ENCODE data around the gene B3GNT6.

GRCh38 chr11:75719575-75720089 lies 2.0 kb downstream of the MOGAT2 start:
- PRO-cap, result no peak

DNA sequence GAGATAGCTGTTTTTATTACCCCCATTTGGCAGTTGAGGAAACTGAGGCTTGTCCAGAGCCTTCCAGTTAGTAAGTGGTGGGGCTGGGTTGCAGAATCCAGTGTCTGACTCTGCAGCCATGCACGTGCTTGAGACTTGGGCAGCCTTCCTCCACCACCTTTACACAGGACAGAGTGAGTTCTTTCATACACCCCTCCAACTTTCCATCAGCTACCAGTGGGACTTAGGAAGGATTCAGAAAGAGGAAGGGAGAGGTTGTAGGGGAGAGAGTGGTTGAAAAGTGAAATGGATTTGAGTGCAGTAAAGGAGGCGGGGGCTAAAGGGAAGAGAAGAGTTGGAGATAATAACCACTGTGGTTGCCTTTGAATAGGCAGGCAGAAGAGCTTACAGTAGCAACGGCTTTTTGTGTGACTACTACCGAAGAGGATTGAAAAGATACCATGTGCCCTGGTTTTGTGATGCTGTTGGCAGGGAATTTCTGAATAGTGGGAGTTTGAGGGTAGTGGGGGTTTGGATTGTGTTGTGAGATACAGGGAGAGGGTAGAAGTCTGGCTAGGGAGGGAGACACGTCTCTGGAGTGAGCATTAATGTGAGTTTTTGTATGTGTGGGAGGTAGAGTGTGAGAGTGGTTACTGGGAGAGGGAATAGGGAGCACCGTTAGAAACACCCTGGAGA lies 1.7 kb downstream of the UVRAG start:
- PRO-cap, result no peak

GRCh38 chr11:75822290-75822902 lies 7.4 kb downstream of the UVRAG start:
- PRO-cap, result no peak

- PRO-cap, result no peak
These were observed 11.4 kb downstream of the UVRAG start for GRCh38 chr11:75826426-75826773.

- PRO-cap, result no peak
These were observed 67.2 kb downstream of the WNT11 start for GRCh38 chr11:76139099-76139406.

- PRO-cap, result no peak
These were observed 65.3 kb downstream of the WNT11 start for GRCh38 chr11:76140998-76141400.

DNA sequence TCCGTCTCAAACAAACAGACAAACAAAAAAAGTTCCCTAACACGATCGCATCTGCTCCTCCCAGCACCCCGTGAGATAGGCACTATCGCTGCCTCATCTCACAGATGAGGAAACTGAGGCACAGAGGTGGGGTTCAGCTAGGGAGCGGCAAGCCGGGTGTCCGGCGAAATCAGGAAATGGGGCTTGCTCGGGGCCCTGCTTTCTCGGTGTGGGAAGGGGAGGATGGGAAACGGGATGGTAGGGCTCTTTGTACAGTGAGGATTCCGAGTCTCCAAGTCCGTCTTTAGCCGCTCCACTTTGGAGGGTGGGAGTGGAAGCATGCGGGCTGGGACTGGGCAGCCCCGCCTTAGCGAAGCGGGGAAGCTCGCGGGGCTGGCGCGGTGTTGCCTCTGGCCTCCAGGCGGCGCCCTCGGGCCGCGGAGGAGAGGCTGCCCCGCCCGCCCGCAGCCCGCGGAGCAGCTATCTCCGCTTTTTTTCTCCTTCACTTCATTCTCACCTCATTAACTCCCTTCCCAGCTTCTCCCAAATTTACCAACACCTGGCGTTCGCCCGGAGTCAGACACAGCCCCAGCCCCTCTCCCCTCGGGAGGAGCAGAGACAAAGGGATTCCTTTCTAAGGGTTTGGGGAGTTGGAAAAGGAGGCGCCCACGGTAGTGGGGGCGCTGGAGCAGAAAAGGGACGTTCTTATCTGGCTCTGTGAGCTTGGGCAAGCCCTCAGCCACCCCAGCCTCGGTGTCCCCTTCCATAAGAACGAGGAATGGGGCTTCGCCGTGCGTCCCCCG lies 1.2 kb upstream of the WNT11 start:
- PRO-cap, result no peak

DNA sequence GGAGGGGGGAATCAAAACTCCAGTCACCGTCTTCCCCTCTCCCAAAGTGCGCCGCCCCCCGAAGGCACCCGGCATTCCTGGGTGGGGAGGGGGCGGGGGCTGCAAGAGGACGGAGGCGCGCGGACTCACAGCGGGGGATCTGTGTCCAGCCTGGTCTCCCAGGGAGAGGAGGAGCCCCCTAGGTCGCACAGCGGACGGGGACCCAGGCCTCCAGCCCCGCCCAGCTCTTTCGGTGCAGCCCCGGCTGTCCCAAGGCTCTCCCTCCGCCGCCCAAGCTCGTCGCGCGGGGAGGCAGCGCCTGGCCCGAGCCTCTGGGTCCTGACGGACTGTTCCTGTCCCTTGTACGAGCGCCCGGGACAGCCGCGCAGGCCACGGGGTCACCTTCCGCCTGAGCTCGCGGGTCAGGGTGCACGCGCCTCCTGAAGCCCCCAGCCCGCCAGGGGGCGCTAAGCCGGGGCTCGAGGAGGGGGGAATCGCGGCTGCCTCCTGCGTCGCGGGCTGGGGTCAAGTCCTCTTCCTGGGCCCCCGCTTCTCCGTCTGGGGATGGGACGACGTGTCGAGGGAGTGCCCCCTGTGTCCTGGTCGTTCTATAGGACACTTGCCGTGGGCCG lies 2.3 kb upstream of the WNT11 start:
- PRO-cap, result bidirectional peak, plus-strand start at position 536 of the sequence, minus-strand start at position 313 of the sequence

DNA sequence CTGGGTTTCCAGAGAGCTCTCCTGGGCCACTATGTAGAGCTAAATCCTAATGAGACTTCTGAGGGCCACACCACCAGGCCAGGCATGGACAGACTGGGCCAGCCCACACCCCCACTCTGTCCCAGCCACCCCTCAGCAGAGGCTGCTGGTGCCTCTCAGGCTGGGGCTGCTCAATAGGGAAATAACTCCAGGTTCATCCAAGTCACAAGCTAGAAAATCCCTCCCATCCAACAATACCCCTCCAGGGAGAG lies 64.0 kb upstream of the WNT11 start:
- PRO-cap, result no peak

DNA sequence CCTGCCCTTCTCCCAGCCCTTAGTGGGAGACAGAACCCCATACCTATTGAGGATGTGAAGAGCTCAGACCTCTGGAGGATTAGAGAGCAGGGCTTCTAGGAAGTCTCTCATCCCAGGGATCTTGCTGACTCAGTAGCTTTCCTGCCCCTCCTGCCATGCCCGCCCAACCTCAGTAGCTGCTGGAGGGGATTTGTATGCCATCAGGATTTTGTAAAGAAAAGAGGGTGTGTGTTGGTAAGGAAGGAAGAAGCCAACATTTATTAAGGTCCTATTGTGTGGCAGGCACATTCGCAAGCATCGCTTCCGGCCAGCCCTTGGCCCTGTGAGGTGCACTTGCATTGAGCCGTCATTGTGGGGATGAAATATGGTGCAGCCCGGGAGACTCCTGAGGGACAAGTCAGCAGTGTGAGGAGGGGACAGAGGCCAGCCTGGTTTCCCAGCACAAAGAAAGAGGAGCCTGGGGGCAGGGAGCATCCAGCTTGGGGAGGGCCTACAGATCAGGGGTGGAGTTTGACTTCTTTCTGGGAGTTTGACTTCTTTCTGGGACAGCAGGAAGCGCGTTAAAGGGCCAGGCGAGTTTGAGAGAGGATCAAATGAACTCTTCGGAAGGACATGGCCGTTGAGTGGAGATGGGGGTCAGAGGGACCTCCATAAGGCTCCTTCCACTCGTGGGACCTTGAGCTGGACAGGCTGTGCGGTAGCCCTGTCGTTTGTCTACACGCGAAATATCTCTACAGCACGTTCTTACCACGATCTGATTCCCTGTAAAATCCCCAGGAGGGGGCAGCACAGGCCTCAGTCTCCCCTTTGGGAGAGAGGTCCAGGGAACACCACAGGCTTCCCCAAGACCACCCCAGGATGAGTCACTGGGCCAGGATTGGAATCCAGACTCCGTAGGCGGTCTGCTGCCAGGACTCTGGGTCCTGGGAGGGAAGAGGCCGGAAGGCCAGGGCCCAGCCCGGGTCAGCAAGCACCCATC lies 91.9 kb downstream of the LRRC32 start:
- PRO-cap, result no peak

DNA sequence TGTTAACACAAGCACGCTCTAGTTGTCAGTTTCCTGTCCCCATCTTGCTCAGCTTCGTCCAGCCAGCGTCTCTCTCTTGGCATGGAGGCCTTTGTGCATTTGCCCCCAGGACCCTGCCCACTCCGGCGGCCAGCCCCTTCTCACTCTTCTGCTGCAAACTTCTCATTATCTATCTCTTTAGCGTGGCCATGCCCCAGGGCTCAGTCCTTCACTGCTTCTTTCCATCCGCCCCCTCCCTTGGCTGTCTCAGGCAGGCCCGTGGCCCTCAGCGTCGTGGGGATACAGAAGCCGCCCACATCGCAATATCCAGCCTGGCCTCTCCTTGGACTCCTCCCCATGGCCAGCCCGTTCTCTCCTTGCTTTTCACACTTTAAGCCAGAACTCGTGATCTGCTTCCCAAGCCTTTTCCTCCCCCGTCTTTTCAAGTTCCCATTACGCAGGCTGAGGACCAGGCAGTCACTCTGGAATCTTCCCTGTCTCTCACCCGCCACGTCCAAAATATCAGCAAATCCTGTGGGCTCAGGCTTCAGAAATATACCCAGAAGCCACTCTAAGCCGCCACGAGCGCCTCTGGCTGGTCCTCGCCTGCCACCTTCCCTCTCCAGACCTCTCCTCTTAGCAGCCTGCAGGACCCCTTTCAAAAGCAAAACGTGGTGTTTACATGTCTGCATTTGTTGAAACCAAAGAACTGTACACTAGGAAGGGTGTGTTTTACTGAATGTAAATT lies 64.2 kb downstream of the LRRC32 start:
- PRO-cap, result no peak

GRCh38 chr11:76768480-76769177 lies 14.5 kb upstream of the TSKU start:
- PRO-cap, result no peak

GRCh38 chr11:76781607-76781733 lies 1.7 kb upstream of the TSKU start:
- PRO-cap, result no peak

DNA sequence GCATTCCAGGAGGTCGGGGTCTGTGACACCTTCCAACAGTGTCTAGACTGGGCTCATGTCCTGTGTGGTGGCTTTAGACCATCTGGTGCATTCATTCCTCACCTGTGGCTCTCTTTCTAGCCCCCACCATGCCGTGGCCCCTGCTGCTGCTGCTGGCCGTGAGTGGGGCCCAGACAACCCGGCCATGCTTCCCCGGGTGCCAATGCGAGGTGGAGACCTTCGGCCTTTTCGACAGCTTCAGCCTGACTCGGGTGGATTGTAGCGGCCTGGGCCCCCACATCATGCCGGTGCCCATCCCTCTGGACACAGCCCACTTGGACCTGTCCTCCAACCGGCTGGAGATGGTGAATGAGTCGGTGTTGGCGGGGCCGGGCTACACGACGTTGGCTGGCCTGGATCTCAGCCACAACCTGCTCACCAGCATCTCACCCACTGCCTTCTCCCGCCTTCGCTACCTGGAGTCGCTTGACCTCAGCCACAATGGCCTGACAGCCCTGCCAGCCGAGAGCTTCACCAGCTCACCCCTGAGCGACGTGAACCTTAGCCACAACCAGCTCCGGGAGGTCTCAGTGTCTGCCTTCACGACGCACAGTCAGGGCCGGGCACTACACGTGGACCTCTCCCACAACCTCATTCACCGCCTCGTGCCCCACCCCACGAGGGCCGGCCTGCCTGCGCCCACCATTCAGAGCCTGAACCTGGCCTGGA lies 12.5 kb downstream of the TSKU start:
- PRO-cap, result no peak

- PRO-cap, result no peak
These were observed 16.0 kb downstream of the TSKU start for GRCh38 chr11:76799048-76799666.

DNA sequence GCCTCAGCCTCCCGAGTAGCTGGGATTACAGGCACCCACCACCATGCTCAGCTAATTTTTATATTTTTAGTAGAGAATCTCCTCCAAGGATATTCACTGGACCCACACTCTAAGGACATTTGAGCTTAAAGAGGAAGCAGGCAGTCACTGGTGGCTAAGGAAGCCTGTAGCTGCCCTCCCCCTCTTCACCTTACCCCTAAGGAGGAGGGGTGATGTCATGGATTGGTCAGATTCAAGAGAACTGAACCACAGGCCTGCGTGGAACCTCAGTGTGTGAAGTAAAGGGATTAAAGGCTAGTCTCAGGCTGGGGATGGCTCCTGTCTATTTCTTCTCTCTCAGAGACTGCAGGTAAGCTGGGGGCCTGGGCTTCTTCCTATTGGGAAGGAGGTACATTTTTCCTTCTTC lies at the start of gene B3GNT6:
Gene B3GNT6 (plus strand): TSS at position 269 of the 406 bp plus-strand sequence.
- PRO-cap, result no peak

DNA sequence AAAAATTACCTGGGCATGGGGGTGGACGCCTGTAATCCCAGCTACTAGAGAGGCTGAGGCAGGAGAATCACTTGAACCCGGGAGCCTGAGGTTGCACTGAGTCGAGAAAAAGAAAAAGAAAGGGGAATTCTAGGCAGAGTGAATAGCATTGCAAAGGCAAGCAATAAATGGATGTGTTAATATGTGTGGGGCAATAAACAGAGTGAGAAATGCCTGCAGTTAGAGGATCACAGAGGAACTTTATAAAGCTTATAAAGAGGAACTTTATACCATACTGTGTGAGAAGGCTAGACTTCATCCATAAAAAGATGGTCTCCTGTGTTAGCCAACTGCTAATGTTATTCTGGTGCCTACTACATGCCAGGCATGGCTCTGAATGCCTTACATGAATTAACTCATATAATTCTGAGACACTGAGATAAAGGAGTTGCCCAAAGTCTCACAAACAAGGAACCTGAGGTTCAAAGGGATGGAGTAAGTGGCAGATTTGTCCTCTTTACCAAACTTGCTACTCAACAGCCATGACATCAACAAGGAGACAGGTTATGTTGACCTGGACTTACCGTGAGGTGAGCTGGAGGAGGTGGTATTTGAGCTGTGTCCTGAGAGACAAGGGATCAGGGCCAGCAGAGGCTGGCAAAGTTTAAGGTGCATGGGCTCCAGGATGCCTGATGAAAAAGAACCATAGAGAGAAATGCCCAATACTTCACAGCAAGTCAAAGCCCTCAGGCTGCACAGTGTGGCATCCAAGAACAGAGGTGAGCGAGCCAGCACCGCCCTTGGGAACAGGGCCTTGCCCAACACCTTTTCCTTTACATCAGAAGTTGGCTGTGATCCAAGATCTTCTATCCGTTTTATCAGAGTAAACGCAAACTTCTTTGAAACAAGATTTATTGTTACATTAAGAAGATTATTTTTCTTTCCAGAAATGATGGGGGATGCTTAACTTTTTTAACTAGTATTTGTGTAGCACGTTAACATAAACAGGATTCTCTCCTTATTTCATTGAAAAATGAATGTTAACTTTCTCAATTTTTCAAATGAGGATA lies 1.1 kb downstream of the B3GNT6 start:
- PRO-cap, result no peak

DNA sequence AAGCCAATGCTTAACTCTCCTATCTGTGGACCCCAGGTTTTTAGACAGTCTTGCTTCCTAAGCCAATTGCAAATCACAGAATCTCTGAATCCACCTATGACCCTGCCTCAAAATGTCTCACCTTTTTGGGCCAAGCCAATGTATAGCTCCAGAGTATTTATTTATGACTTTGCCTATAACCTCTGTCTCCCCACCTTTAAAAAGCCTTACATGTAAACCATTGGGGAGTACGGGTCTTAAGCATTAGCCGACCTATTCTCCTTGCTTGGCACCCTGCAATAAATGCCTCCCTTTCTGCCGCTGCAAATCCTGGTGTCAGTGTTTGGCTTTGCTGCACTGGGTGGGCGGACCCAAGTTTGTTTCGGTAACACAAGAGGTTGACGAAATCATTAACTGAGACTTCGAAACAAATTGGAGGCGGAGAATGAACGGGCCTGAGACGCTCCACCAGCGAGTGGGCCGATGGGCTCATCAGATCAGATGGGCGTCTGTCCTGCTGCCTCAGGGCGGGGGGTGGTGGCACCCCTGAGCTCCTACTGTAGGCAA lies 1.1 kb upstream of the CAPN5 start:
- PRO-cap, result unidirectional peak, plus-strand start at position 420 of the sequence

DNA sequence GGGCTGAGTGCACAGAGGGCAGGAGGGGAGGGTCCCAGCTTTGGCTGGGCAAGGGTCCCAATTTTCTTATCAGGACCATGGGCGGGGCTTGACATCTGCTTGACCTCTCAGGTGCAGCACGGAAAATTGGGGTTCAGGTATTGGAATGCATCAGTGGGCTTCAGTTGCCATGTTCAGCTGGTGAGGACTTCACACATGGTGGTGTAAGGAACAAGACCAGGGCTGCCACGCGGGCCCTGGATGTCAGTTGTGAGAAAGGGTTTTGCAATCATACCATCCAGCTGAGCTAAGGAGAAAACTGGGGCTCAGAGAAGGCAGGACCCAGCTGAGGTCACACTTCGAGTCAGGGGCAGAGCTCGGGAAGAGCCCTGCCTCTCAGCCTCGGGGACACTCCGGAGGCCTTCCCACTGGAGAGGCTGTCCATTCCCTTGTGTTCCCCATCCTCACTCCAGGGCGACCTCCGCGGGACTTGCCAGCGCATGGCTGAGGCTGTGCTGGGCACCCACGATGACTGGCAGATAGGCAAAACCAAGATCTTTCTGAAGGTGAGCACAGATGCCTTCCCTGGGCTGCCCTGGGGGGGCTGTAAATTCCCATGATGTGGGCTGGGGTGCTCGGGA lies 47.0 kb downstream of the MYO7A start:
- PRO-cap, result unidirectional peak, plus-strand start at position 308 of the sequence; unidirectional peak, plus-strand start at position 352 of the sequence

GRCh38 chr11:77191350-77192387 lies 63.6 kb downstream of the MYO7A start:
- PRO-cap, result no peak

Measured in left lung (tissue), 1 donor.